Paraaortic lymph node (tissue), 1 donor: ENCODE data around the gene LIG4.

GRCh38 chr13:102770227-102771063 is 3.1 kb downstream of the TEX30 start:
- PRO-cap: no peak

- PRO-cap: no peak
Measured at GRCh38 chr13:102788623-102789090, 10.1 kb downstream of the POGLUT2 start.

GRCh38 chr13:102800119-102800873 is 1.4 kb downstream of the BIVM start:
- PRO-cap: no peak

DNA sequence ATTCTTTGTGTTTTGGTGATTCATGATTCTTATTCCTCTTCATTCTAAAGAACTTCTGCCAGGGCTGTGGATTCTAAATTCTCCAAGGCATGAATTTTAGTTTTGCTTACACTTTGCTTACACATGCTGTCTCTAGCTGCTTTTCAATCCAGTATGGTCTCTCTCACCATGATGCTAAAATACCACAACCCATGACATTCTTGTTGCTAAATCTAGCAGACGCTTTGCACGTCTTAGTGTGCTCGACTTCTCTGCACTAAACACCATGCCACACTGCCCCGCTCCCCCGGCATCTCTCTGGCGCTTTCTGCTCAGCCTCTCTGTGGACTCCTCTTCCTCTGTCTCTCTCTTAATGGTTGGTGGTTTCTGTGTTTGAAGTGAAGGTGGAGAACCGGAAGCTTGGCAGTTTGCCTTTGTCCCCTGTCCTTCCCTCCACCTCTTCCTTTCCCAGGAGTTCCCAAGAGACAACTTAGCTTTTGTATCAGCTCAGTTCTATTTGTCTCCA is 8.8 kb downstream of the ERCC5 start:
- PRO-cap: no peak

DNA sequence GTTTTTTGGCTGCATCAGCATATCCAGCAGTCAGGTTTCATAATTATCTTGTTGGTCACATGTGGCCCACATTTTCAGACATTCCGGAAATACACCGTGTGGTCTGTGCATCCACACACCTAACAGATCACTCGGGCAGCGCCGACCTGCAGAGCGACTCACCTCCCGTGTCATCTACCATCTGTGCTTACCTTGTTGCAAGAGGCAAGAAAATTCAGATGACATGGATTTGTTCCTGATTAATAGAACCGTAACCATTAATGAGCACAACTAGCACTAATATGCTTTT is 453.6 kb downstream of the DAOA start:
- PRO-cap: no peak

GRCh38 chr13:106096477-106096980 is 438.9 kb downstream of the EFNB2 start:
- PRO-cap: no peak

- PRO-cap: no peak
Measured at GRCh38 chr13:106151267-106151841, 384.1 kb downstream of the EFNB2 start.

GRCh38 chr13:106344103-106344643 is 191.3 kb downstream of the EFNB2 start:
- PRO-cap: no peak

DNA sequence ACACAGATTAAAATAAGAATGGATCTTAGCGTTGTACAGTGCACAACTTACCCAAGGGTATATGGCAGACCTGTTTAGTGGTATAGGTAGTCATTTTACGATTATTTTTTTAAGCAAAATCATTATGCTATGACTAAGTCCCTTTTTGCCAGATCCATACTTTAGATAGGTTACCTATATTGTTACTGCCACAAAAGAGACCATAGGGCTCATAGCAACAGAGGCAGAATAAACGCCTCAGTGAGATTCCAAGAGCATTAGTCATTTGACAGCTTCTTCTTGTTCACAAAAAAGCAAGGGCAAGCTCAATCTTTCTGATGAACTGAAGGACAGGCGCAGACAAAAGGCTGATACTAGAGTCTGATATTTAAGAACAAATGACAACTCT is 187.5 kb downstream of the EFNB2 start:
- PRO-cap: no peak

- PRO-cap: no peak
Measured at GRCh38 chr13:106481904-106482464, 53.5 kb downstream of the EFNB2 start.

GRCh38 chr13:106490807-106491763 is 44.4 kb downstream of the EFNB2 start:
- PRO-cap: no peak

GRCh38 chr13:106514723-106515731 is 20.4 kb downstream of the EFNB2 start:
- PRO-cap: no peak

GRCh38 chr13:106795460-106796300 is 227.7 kb upstream of the ARGLU1 start:
- PRO-cap: no peak

DNA sequence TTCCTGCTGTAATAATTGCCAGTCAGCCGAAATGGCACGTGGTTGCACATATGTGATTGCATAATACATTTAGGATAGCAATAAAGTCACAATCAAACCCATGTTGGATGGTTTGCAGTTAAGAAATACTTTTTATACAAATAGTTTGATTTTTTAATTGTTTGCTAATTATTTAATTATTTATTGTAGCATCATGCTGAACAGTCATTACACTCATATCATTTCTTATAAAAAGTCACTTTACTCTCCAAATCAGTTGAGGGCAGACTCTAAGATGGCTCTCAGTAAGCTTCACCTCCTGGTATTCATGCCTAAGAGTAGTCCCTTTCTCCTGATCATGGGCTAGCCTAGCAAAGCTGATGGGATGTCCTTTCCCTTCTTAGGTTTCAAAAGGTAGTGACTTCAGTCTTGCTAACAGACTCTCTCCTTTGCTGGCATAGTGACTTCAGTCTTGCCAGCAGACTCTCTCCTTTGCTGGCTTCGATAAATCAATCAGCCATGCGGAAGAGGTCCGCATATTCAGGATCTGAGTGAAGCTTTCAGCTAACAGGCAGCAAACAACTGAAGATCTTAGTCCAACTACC is 465.5 kb downstream of the NALF1 start:
- PRO-cap: no peak

GRCh38 chr13:107912807-107913195 is 45.5 kb upstream of the NALF1 start:
- PRO-cap: no peak

- PRO-cap: no peak
Measured at GRCh38 chr13:108210030-108210601, 5.2 kb downstream of the LIG4 start.

GRCh38 chr13:108214881-108216053 is at the start of gene LIG4:
Gene LIG4, minus strand, starts transcription at chr13:108215536.
- PRO-cap: bidirectional peak, plus-strand start at chr13:108215622, minus-strand start at chr13:108215336

DNA sequence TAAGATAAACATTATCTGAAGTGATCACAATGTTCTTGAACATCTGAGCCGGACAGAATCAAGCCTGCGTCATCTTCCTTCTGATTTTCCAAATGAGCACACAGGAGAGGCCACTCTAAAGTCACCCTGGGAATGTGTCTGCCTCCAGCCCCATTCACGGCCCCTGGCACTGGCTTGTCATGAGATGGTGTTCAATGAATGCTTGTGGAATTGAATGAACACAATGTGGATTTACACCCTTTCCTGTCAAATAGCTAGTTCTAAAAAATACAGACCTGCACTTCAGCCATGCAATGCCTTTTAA is 511.9 kb downstream of the IRS2 start:
- PRO-cap: no peak

DNA sequence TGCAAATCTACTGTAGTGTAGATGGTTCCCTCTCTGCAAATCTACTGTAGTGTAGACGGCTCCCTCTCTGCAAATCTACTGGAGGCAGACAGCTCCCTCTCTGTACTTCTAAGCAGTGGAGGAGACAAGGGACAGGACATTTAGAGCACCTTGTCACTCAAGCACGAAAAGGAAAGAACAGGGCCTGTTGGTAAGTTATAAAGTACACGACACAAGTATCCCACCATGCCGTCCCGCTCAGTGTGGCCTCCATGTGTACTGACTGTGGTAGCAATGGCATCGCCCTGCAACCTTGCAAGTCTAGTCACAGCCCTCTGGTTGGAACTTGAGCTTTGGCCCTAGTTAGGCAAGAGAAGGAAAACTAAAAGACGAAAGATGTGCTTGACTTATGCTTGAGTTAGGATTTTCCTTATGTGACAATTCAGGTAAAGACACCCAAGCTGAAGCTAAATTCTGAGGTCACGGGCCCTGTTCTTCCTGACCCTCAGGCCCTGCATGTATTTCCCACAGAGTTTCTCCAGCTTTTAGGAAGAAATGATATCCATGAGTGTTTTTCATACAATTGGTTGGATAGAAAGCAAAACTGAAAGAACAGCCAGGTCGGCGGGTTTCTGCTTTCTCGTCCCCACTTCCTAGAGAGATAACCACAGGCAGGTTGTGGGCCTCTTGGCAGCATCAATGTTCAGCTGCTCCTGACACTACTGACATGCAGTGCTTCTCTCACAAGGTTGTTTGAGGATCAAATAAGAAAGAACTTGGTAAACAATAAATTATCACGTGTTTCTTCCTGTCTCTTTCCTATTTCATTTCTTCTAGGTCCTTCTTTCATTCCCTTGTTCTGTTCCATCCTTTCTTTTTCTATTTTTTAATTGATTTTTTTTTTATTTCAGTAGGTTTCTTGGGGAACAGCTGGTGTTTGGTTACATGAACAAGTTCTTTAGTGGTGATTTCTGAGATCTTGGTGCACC is 216.2 kb downstream of the IRS2 start:
- PRO-cap: no peak

DNA sequence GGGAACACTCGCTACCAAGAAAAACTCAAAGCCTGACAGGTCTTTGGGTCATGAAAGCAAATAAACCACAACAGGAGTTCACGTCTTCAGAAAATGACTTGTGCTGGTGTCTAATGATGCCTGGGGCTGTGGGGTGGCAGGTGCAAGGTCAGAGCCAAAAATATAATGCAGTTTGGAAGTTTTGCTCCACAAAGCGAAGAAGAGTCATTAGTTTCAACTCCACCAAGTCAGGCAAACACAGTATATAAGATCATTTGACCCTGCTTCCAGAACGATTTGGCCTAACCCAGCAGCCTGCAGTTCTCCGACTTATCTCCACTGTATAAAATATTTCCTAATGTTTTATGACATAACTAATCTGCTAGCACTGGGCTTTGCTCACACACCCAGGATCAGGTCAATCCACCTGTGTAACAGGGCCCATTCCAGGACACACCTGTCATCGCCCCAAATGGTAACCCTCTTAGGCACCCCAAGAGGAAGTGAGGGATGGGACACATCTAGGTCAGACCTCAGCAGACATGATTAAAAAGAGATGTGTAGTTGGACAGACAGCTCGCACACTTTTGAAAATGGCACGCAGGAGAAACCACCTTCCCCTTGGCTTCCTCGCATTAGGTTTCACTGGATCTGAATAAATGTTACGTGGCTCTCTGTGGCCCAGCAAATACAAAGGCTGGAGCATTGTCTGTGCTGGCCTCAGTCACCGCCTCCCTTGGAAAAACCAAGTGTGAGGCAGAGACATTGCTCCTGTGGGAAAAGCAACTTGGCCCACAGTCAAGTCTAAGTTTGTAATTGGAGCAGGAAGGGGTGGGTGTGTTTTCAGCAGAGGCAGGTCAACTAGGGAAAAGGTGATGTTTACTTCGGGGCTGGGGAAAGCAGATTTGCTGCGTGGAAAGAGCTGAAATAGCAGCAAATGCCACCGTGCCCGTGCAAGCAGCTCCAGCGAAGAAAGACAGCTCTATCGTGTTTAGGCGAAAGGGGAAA is 101.8 kb downstream of the IRS2 start:
- PRO-cap: no peak